Kidney epithelial cell (primary cell): Measurements from ENCODE around the genes MFSD2B and TP53I3.

GRCh38 chr2:21041887-21042747 is 1.8 kb downstream of the APOB start:
- RAMPAGE, long total RNA, result no peak
- RRBS, result no CpG with 5 or more reads among the region's 16 CpGs

DNA sequence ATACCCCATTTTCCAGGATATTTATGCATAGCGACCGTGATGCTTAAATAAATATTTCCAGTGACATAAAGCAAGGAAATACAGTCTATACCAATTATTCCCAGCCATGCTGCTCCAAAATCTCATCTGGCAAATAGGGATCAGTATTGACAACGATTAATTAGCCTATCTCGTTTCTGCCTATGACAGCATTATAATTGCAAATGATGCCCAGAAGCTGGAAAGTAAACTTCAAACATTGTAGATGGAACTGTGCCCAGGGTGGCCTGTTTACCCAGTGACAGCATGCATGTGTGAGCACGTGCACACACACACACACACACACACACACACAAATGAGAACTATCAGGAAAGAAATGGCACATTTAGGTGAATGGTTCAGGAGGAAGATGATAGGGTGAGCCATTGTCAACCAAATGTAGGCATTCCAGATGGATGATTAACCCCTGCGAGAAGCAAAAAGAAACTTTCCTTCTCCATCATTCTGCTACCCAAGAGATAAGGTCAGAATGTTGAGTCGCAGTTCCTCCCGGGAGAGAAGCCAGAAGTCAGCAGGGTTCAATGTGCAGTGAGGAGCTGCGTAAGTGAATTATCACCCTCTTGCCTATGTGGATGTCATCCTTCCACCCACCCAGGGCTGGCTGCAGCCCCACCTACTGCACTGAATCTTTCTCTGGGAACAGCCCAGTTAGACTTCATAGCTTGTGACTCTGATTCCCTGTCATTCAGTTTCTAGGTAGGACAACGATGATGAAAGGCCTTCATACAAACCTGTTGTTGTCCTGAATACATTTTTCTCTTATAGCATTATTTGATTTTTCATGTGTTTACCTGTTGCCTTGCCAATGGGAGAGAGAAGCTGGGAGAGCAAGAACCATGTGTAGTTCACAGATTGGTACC is 3.4 kb upstream of the APOB start:
- RAMPAGE, long total RNA, result no peak
- RRBS, result no CpG with 5 or more reads among the region's 10 CpGs

DNA sequence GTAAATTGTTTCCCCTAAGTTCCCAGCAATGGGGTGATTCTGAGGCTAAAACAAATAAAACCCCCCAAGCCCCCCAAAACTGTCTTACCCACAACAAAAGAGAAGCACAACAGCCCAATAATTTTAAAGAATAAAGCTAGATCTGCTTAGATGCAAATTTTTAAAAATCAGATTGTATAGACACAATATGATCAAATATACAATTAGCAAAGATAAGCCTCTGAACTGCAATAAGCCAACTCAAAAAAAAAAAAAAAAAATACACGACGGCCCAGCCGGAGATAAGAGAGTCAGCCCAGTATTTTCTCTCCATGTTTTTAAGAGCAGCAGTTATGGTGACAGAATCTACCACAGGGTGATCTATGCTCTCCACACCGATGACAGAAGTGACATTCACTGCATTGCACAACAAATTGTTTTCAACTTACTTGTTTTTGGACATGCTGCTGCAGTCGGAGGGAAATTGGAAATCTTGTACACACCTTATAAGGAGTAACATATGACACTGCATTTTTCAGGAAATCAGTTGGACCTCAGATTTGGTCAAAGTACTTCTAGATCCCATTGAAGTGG is 23.1 kb upstream of the APOB start:
- RAMPAGE, long total RNA, result no peak
- RRBS, result no CpG with 5 or more reads among the region's 5 CpGs

DNA sequence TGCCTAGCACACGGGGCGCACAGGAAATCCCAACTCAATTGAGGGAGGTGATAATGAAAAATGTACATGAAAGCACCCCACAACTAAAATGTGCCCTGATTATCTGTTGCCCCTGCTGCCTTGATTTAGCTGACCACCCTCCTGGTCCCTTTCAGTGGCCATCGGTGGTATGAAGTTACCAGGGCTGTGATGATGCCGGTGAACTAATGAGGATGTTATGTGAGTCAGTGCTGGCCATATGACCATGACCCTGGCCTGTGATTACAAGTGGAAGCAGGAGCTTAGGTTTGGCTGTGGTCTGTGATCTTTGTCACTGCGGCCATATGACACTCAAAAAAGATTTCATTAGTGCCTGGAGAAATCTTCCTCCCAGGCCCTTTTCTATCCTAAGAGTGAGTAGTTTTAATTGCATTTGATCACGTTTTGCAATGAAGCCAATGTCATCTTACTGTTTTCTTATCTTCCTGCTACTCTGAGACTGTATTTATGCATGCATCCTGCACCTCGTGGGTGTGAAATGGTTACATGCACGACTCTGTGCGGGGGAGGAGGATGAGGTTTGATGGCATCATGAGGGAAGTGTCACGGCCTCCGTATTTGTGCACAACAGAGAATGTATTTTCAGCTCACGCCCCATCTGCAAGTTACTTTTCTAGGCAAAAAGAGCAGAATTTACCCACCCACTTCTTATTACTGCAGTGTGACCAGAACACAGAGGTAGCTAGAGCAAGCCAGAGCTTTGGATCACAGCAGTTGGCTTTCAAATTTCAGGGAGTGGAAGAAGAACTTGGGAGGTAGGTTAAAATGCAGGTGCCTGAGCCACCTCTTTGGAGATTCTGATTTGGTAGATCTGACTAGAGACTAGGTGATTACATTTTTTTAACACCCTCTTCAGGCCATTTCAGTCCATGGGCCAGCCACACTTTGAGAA is 145.0 kb downstream of the TDRD15 start:
- RAMPAGE, long total RNA, result no peak
- RRBS, result no CpG with 5 or more reads among the region's 12 CpGs

- RAMPAGE, long total RNA, result no peak
- RRBS, result no CpG with 5 or more reads among the region's 2 CpGs
Observed at GRCh38 chr2:21422789-21423039, 298.9 kb downstream of the TDRD15 start.

DNA sequence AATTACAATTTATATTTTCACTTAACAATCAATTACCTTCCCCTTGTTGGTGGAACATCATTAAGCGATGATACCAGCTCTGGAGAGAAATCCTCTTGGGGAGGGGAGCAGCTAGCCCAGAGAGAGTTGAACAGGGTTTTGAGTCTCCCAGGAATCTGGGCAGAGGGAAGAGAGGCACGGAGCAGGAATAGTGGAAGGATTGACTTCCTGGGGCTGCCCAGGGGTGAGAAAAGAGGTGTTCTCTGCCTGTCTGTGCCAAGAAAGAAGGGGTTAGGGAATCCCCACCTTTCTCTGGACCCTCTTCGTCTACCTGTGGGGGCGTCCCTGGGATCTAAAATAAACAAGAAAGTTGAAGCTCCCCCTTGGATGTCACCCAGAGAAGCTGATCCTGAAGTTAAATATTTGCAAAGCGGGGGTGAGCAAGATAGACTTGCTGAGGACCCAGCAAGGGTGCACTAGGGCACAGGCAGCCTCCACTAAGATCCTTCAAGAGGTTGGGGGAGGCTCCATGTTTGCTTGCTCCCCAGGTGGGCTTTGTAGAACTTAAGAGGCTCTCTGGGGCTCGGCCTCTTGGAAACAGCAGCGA is 186.1 kb upstream of the KLHL29 start:
- RAMPAGE, long total RNA, result no peak
- RRBS, result no CpG with 5 or more reads among the region's 7 CpGs

GRCh38 chr2:23208910-23209405 is 176.0 kb upstream of the KLHL29 start:
- RAMPAGE, long total RNA, result no peak
- RRBS, result no CpG with 5 or more reads among the region's 1 CpG

DNA sequence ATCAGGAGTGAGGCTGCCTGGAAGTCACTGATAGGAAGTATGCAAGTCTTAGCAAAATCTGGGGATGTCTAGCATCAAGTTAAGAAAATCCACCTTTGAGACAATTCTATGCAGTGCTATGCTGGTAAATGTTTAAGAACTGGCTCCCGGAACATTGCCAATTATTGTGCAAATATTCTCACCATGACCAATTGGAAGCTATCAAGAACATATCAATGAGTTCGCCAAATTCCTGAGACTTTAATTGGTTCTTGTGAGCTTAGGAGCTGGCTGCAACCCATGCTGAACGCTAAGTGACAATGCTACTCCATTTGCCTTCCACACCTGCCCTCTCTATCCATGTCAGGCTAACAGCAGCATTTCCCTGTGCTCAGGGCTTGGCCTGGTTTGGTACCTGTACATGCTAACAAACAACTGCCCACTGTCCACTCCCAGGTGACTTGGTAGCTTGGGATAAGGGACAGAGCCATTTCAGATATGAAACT is 172.9 kb upstream of the KLHL29 start:
- RAMPAGE, long total RNA, result no peak
- RRBS, result no CpG with 5 or more reads among the region's 3 CpGs

GRCh38 chr2:23480990-23481575 is 96.1 kb downstream of the KLHL29 start:
- RAMPAGE, long total RNA, result no peak
- RRBS, result no CpG with 5 or more reads among the region's 6 CpGs

DNA sequence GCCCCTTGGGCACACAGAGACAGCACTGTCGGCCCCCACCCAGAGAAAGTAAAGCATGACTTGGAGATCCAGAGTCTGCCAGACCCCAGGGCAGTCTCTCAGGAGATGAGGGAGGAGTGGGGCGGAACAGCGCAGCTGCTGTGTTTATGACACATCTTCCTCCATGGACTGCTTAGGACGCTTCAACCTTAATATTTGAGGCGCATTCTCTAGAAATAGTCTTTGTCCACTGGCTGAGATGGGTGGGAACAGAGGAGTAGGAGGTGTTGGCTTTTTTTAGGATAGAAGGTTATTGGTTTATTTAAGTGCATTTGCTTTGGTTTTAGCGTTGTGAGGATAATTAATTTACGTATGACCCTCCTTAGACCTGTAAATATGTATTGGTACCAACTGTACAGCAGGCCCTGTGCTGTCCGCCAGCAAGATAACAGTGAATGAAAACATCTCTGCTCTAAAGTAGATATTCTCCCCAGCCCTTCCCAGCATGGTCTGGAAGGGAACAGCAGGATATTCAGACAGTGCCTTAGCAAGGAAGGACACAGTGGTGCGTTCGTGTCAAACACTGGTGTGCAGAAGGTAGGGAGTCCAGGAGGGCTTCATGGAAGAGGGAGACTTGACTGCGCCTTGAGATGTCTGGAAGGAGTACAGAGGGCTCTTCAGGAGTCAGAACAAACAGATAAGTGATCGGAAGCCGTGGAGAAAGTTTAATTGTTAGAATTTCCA is 114.8 kb downstream of the KLHL29 start:
- RAMPAGE, long total RNA, result no peak
- RRBS, result no CpG with 5 or more reads among the region's 13 CpGs

DNA sequence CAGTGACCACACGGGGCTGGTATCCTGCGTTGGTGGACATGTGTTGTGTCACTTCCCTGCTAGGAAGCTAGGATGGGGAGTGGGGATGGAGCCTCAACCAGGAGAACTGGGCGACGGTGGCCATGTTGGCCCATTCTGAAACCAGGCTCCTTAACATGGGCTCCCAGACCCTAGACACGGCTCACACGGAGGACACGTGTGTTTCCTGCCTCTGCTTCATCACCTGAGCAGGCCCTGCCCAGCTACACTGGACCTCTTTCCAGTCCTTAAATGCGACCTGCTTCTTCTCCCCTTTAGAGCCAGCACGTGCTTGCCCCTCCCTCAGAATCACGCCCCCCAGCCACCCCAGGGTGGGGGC is 142.0 kb downstream of the KLHL29 start:
- RAMPAGE, long total RNA, result no peak
- RRBS, result no CpG with 5 or more reads among the region's 10 CpGs

- RAMPAGE, long total RNA, result no peak
- RRBS, result no CpG with 5 or more reads among the region's 19 CpGs
Observed at GRCh38 chr2:23532345-23533096, 147.5 kb downstream of the KLHL29 start.

- RAMPAGE, long total RNA, result no peak
- RRBS, result 13% methylated on average over 6 of the region's 25 CpGs
Observed at GRCh38 chr2:23593719-23594722, 209.0 kb downstream of the KLHL29 start.

DNA sequence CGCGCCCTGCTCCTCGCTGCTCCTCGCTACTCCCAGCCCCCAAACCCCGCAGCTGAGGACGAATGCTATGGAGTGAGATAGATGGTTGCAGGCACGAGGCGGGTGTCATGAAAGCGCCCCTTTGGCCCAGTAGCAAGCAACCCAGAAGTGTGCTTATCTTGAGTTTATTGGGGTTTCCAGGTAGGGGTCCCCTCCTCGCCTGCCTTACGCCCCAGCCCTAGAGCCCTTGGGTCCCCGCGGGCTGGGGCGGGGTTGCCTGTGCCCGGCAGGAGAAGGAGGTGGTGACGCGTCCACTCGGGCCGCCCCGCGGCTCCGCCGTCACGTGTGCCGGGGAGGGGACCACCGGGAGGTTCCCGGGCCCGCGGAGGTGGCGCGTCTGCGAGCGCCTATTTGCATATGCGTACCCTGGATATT is 263.8 kb downstream of the ATAD2B start:
- RAMPAGE, long total RNA, result no peak
- RRBS, result 4% methylated on average over 11 of the region's 34 CpGs

DNA sequence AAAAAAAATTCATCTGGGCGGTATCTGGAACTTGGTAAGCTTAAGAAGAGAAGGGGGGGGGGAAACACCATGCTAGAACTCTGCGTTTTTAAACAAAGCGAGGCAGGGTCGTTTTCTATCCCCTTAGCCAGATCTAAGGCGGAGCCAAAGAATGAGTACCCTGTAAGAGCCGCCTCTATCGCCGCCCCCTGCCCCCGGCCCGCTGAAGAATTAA is 566 bp upstream of the ATAD2B start:
- RAMPAGE, long total RNA, result no peak
- RRBS, result 0% methylated on average over 2 of the region's 10 CpGs

GRCh38 chr2:24009229-24010233 is at the start of gene MFSD2B:
Gene MFSD2B (plus strand): TSS chr2:24010085.
- RAMPAGE, long total RNA, result no peak
- RRBS, result 3% methylated on average over 10 of the region's 72 CpGs

GRCh38 chr2:24084654-24085473 is at the start of gene TP53I3:
Gene TP53I3 (minus strand): TSS chr2:24084834.
- RAMPAGE, long total RNA, result start-site peak on the minus strand at chr2:24084771-24084855, 130 and 77 reads in 2 replicates
- RRBS, result 2% methylated on average over 8 of the region's 31 CpGs

DNA sequence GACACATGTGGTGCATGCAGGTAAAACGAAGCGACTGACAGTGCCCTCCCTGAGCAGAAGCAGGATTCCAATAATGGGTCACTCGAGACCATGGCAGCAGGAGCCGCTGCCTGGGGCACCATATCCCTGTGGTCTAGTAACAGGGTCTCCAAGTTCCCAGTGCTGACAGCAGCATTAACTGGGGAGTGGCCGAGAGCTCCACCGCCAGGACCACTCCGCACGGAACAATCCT is 29.5 kb downstream of the FAM228A start:
- RAMPAGE, long total RNA, result no peak
- RRBS, result no CpG with 5 or more reads among the region's 8 CpGs

- RAMPAGE, long total RNA, result no peak
- RRBS, result no CpG with 5 or more reads among the region's 4 CpGs
Observed at GRCh38 chr2:24259220-24260091, 84.6 kb downstream of the FAM228A start.

- RAMPAGE, long total RNA, result no peak
- RRBS, result 1% methylated on average over 10 of the region's 28 CpGs
Observed at GRCh38 chr2:24359503-24359976, 796 bp downstream of the ITSN2 start.